ENCODE results near the gene FXYD2.

- PRO-cap = no peak
These were observed 1.1 kb downstream of the DSCAML1 start for GRCh38 chr11:117795796-117796463.

DNA sequence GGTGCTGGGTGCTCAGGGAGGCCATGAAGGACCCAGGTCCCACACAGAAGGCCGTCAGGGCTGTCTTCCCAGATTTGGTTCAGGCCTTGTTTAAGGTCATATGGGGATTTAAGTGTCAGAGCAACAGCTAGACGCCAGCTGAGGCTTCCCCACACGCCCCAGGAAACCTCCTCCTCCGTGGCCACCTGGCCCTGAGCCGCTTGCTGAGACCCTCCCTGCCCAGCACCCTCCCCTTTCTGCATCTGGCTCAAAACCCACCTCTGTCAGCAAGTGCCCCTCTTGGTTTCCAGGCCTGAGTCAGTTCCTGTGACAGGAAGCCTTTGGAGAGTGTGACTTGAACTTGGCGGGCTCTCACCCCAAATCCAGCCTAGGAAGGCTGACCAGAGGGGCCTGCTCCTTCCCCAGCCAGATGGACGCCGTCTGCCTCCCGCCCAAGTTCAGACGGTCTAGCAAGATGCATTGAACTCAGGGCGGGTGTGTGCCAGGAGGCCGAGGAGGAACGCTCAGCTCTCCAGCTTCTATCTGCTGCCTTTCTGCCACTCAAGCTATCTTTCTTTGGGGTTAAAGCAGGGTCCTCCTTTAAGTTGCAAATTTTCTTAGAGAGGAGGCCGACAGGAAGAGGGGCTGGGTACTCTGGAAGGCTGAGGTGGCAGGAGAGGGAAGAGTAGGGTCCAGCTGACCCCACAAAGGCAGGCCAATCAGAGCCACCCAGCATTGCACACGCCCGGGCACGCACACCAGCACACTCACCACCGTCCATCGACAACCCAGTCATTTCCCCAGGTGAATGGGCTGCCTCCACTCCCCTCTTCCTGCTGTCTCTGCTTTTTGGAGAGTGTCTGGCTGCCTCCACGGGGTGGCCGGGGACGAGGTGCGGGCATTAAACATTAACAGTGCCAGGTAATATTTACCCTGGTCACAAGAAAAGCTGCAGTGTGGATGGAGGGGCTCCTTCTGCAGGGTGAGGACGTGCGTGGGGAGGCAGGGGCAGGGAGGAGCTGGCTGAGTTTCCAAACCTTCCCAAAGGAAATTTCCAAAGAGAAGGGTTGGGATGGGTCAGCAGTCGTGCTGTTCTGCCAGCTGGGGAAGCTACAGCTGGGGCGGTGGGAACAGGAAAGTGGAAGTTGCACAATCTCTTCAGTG is at the start of gene FXYD2:
FXYD2 (minus strand) TSS at position 841 of the 1,143 bp plus-strand sequence.
- PRO-cap = no peak

DNA sequence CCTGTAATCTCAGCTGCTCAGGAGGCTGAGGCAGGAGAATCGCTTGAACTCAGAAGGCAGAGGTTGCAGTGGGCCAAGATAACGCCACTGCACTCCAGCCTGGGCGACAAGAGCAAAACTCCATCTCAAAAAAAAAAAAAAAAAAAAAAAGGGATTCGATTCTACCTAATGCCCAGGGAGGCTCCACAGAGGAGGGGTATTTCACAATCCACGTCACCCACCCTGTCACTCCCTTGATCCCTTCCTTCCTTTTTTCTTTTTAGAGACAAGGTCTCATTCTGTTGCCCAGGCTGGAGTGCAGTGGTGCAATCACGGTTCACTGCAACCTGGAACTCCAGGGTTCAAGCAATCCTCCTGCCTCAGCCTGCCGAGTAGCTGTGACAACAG is 11.5 kb upstream of the FXYD2 start:
- PRO-cap = no peak

DNA sequence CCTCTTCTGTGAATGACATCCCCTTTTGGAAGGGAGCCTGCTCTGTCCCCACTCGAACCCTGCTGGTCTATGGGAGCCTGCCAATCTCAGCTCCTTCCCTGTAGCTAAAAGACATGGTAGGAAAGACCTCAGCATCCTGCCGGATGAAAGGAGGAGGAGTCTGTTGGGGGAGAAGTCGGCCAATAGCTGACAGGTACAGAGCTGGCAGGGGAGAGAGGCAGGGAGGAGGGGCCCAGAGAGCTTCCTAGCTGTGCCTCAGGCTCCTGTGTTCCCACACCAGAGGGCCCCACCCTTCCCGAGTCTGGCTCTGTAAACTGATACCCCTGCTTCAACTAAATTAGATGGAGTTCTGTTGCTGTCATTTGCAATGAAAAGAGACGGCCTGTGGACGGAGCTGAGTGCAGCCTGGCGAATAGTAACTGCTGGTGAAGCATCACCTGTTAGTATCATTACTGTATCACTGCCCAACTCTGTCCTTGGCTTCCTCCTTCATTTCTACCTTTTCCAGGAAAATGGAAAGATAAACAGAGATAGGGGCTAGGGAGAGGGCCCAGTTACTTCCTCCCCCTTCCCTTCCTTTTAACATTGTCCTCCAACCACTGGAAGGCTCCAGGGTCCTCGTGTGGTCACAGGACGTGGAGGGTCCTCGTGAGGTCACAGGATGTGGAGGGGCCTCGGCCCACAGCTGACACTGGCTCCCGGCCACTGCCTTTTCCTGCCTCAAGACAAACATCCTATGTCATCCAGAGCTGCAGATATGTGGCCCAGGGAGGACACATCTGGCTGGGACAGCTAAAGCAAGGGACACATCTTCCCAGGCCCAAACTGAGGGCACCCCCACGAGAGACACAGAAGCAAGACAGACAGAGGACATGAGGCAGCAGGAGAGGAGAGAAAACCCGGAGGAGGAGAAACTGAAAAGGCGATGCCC is 15.0 kb downstream of the FXYD6 start:
- PRO-cap = no peak

DNA sequence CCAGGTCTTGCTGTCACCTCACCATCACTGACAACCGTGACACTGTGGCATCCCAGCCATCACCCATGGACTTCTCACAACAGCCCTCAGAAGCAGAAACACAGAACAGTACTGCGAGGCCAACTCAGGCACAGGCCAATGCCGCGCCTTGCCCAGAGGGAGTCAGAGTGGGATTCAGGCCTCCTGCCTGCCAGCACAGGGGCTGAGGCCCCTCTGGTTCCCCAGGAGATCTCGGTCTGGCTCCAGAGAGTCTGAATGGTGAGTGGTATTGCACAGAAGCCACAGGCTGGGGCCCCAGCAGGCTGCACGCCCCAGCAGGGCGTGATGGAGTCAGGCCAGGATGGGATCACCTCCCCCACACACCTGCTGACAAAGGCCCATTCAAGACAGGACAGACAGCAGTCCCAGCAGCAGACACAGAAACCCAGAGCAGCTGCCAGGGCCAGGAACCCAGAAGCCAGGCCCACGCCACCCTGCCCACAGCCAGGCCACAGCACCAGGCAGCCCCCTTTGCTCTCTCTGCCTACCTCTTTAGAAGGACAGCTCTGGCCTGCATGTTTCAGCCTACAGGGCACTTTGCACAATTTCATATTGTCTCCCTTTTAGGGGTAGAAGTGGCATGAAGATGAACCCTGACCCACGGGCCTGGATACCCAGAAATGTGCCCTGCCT is 6.3 kb downstream of the FXYD6 start:
- PRO-cap = no peak

DNA sequence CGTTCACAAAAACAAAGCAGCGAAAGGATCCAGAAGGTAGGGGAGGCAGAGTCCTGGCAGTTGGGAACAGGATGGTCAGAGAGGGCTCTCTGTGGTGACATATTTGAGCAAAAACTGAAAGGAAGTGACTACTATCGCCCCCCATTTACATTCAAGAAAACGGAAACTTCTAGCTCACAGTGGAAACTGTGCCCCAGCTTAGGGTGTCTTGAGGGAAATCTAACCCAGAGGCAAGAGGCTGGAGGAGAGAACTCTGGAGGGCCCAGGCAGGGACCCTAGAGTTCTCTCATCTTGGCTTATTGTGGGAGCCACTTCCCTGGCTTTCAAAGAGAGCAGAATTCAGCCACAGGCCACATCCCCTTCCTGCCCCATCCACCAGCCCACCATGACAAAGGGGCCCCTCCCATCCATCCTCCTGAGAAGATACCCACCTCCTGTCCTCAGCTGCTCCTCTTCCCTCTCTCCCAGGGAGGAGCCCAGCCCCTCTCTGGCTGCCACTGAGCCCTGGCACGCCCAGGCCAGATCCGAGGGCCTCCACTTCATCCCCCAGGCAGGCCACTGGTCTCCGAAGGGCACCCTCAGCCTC is 1.5 kb upstream of the TMPRSS13 start:
- PRO-cap = unidirectional peak, minus-strand start at position 303 of the sequence

GRCh38 chr11:117946814-117947233 is 17.6 kb upstream of the TMPRSS13 start:
- PRO-cap = no peak

GRCh38 chr11:117986601-117987690 is 752 bp downstream of the IL10RA start:
- PRO-cap = no peak

- PRO-cap = no peak
These were observed 2.8 kb downstream of the IL10RA start for GRCh38 chr11:117989022-117989347.

- PRO-cap = no peak
These were observed 3.5 kb downstream of the IL10RA start for GRCh38 chr11:117989348-117990530.

- PRO-cap = no peak
These were observed 4.4 kb downstream of the TMPRSS4 start for GRCh38 chr11:118081106-118081772.

GRCh38 chr11:118142618-118143220 is 9.9 kb downstream of the SCN4B start:
- PRO-cap = no peak

DNA sequence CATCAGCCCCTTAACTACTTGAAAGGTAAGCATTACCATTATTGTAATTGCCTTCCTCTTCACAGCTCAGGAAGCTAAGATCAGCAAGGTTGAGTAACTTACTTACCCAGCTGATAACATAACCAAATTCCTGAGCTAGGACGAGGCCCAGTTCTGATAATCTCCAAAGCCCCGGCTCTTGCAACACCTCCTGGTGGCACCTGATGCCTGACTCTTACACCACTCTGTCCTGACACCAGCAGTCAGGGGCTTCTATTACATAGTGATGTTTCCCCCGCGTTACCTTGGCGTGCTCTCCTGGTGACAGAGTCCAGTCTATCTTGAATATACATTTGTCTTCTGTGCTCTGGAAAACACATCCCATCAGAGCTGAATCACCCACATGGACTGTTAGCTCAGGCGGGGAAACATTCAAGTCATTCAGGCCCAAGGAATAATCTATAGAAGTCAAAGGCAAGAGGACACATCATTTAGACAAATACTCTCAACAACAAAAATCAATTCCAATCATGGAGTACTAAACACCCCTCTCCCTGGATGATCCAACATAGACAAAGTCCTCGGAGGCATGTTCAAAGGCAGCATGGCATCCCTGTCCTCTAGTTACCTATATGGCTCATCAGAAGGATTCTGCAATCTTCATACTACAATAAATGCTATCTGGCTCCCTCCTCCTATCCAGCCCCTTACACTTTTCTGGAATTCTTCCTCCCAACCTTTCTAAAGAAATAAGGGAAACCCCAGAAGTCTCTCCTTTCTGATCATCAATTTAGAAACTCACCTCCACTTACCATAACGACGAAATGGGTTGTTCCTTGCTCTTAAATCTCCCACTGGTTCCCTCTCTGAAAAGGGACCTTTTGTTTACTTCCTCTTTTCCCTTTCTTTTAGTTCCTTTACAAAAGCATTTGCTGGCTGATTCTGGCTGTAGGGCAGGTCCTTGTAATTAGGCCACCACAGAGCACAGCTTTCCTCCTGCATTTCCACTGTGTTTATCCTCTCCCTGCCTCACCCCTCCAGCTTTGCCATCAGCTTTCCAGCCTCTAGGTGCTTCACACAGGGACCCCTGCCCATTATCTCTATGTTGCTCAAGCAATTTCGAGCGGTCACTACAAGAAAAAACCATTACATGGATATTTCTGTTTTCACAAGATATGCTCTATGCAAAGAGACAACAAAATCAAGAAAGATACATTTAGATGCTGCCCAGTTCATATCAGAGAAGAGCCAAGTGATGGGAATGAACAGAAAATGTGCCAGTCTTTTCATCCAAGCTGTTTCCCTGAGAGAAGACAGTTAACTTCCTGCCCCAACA is 12.2 kb downstream of the JAML start:
- PRO-cap = no peak

GRCh38 chr11:118223487-118224373 is 1.1 kb downstream of the JAML start:
- PRO-cap = no peak

GRCh38 chr11:118226691-118227336 is 2.0 kb upstream of the JAML start:
- PRO-cap = no peak

DNA sequence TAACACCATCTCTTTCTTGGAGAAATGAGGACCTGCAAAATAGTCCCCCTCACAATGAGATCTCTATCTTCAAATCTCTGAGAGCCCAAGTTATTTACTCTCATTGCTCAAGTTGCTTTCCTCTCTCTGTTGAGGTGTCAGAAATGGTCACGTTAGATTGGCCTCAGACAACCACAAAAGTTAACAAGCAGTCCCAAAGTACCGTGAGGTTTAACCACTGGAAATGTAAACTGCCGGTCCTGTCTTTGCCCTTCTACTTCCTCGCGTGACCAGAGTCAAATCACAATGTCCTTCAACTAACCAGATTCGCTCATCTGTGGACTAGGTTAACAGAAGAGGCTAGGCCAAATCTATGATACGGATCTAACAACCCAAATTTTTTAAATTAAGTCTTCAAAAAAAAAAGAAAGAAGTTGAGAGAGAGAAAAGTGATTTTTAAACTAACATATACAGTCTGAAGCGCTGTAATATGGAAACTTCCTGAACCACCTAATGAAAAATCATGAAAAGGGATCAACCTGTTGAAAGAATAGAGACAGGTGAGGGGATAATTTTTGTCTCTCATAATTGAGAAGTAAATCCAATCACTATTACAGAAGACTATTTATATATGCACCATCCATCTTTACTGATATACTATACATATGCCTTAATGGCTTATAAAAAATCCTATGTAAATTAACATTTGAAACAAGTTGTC is 3.2 kb upstream of the JAML start:
- PRO-cap = no peak

DNA sequence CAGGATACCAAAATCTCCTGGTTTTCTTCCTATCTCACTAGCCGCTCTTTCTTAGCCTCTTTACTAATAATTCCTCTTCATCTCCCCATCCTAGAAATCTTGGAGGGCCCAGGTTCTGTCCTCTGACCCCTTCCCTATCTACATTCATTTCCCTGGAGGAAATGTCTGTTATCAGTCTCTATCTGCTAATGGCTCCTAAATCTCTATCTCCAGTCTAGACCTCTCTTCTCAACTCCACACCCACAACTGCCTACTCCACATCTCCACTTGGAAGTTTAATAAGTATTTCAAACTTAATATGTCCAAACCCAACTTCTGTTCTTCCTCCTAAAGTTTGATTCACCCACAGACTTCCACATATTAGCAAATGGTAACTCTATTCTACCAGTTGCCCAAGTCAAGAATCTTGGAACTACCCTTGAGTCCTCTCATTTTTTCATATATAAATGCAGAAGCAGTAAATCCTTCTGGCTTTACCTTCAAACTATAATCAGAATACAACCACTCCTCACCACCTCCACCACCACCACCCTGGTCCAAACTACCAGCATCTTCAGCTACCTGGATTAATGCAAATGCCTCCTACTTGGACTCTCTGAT is 6.6 kb upstream of the JAML start:
- PRO-cap = no peak

- PRO-cap = no peak
These were observed 8.2 kb upstream of the JAML start for GRCh38 chr11:118232916-118233434.

DNA sequence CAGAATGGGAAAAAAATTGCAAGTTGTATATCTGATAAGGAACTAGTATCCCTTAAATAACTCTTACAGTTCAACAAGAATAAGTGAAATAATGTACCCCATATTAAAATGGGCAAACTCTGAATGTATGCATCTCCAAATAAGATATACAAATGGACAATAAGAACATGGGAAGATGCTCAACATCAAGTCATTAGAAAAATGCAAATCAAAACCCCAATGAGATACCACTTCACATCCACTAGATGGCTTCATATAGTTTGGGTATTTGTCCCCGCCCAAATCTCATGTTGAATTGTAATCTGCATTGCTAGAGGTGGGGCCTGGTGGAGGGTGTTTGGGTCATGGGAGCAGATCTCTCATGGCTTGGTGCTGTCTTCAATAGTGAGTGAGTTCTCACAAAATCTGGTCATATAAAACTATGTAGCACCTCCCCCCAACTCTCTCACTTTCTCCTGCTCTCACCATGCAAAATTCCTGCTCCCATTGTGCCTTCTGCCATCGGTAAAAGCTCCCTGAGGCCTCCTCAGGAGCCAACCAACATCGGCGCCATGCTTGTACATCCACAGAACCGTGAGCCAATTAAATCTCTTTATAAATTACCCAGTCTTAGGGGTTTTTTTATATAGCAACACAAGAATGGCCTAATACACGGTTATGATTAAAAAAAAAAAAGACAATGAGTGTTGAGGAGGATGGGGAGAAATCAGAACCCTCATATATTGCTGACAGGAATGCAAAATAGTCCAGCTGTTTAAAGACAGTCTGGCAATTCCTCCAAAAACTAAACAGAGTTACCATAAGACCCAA is 5.5 kb downstream of the MPZL2 start:
- PRO-cap = no peak

DNA sequence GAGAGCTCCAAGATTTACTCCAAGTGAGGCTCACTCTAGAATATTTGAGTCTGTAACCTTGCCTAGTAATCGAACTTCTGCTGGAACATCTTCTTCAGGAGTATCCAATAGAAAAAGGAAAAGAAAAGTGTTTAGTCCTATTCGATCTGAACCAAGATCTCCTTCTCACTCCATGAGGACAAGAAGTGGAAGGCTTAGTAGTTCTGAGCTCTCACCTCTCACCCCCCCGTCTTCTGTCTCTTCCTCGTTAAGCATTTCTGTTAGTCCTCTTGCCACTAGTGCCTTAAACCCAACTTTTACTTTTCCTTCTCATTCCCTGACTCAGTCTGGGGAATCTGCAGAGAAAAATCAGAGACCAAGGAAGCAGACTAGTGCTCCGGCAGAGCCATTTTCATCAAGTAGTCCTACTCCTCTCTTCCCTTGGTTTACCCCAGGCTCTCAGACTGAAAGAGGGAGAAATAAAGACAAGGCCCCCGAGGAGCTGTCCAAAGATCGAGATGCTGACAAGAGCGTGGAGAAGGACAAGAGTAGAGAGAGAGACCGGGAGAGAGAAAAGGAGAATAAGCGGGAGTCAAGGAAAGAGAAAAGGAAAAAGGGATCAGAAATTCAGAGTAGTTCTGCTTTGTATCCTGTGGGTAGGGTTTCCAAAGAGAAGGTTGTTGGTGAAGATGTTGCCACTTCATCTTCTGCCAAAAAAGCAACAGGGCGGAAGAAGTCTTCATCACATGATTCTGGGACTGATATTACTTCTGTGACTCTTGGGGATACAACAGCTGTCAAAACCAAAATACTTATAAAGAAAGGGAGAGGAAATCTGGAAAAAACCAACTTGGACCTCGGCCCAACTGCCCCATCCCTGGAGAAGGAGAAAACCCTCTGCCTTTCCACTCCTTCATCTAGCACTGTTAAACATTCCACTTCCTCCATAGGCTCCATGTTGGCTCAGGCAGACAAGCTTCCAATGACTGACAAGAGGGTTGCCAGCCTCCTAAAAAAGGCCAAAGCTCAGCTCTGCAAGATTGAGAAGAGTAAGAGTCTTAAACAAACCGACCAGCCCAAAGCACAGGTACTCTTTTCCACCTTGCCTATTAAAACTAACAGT is 37.3 kb downstream of the KMT2A start:
- PRO-cap = no peak